Fallopian tube (tissue), 1 donor: ENCODE measurements around a stretch of chr10.

GRCh38 chr10:122412327-122413108, 38.0 kb downstream of the PLEKHA1 start:
- PRO-cap, result no peak

- PRO-cap, result bidirectional peak, plus-strand start at chr10:122462637, minus-strand start at chr10:122462446
These were observed 1.1 kb downstream of the HTRA1 start for GRCh38 chr10:122462265-122462941.

- PRO-cap, result no peak
These were observed 12.9 kb downstream of the HTRA1 start for GRCh38 chr10:122474162-122474785.

DNA sequence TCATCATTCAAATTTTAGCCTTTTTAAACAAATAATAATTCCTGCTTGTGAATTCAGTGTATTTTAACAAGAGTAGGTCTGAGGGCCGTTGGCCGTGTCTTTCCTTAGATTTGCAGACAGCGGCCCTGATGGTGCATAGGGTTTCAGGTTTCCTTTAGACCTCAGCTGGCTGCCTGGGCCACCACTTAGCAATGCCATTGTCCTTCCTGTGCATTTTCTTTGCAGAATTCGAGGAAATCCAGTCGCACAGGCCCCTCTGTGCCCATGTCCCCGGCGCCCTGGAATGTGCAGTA, 14.1 kb downstream of the HTRA1 start:
- PRO-cap, result no peak

DNA sequence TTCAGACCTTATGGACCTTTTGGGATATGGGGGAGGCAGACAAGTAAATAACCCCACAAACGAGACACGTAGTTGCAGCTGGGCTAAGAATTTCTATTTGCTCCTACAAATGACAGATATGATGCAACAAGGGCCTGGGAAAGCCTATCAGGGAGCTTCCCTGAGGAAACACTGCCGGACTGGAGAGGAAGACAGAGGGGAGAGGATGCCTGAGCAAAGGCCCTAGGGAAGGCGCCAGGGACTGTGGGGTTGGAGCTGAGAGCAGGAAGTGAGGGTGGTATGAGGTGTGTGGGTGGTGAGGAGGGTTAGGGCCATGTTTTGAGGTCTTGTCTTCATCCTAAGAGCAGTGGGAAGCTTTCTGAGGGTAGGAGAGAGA, 44.3 kb downstream of the BUB3 start:
- PRO-cap, result no peak

DNA sequence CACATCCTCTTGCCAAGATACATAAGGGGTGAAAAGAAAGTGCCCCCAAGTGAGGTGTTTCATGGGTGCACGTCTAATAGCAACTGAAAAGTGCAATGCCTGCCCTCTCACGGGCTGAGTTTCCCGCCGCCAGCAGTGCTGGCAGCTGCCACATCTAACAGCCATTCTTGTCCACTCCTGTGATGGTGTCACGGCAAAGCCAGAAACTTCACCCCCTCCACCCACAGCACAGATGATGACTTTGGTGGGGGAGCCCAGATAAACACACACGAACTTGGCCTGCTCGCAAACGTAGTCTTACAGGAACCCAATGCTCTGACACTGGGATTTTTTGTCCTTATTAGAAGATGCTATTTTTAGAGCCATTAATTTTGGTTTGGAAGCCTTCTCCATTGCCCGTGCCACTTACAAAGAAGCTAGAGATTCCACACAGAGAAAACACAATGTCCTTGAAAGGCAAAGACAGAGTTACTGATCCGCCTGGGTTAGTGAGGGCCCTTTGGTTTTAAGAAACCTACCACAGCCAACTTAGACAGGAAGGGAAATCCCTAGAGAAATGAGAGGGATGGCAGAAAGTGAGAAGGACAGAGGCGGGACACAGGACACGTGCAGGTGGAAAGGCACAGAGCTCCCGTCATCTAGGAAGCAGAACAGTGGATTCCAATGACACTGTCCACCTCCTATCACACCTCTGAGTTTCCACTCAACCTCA, 26.6 kb downstream of the CPXM2 start:
- PRO-cap, result no peak

DNA sequence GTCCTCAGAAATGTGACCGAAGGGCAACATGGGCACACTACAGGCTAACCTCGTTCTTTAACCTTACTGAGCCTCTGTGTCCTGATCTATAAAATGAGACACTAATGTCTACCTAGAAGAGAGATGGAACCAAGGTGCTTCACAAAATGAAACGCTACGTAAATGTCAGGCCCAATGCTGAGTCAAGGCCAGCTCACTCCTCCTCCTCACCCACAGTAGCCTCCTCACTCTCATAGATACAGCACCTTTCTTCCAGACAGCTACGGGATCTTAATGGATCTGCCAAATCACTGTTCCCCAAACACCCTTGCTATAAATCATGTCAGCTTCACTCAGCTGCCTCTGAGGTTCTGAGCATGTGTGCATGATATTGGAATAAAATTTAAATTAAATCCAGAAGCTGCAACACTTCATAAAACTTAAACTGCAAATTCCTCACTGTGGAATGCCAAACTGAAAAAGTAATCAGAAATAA, 14.6 kb upstream of the CPXM2 start:
- PRO-cap, result no peak

DNA sequence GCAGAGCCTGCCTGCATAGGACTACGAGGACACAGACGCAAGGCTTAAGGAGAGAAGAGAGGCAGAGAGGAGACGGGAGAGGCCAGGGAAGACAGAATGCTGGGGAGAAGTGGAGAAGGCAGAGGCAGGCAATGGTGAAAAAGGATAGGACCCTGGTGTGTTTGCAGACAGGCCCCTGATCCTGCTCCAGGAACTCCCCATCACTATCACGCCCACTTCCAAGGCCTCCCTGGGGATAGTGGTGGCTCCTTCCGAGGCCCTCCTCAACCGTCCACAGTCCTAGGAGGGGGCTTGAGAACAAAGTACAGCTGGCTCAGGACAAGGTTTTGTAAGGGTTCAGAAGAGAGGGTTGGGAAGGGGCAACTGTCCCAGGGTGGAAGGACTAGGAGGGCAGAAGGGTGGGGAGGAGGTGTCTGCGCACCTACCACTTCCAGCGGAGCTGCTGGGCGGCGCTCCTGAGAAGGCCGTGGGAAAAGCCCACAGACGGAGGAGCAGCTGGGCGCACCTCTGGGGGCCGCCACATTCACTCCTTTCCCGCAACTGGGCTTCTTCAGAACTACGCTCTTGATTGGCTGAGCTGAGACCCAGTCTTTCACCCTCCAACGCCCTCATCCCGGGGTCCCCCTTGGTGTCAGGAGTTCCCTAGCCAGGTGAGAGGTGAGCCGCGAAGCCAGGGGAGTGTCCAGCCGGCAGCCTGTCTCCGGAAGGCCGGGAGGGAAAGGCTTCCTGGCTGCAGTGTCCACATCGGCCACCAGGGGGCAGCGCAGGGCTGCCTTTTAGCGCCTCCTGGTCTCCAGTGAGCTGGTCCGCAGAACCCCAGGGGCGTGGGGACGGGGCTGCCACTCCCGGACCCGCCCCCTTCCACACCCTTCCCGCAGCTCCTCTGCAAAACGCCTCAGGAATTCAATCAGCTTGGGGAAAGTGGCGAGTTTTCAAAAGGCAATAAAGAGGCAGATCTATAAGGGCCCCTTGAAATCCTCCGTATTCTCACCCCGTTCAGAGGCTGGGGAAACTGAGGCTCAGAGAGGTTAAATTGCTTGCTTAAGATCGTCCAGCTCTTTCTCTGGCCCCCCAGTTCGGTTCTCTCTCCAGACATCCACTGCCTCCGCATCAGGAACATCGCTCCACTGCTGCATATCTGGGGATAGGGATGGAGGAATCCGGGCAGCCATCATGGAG, 99.0 kb downstream of the CHST15 start:
- PRO-cap, result no peak

DNA sequence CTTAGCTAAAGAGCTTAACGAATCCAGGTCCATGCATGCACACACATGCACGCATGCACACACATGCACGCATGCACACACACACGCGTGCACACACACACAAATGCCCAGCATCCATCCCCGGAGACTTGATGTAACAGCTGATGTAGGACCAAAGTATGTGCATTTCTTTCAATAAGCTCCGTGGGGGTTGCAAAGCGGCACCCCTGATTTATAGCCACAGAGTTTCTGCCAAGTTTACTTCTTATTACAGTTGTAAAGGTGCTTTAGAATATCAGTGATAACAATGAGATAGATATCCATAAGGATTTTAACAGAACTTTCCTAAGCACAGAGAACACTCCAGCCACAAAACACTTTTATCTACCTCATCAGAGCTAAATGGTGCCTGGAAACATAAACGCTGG, 12.1 kb downstream of the CHST15 start:
- PRO-cap, result unidirectional peak, plus-strand start at position 174 of the sequence

DNA sequence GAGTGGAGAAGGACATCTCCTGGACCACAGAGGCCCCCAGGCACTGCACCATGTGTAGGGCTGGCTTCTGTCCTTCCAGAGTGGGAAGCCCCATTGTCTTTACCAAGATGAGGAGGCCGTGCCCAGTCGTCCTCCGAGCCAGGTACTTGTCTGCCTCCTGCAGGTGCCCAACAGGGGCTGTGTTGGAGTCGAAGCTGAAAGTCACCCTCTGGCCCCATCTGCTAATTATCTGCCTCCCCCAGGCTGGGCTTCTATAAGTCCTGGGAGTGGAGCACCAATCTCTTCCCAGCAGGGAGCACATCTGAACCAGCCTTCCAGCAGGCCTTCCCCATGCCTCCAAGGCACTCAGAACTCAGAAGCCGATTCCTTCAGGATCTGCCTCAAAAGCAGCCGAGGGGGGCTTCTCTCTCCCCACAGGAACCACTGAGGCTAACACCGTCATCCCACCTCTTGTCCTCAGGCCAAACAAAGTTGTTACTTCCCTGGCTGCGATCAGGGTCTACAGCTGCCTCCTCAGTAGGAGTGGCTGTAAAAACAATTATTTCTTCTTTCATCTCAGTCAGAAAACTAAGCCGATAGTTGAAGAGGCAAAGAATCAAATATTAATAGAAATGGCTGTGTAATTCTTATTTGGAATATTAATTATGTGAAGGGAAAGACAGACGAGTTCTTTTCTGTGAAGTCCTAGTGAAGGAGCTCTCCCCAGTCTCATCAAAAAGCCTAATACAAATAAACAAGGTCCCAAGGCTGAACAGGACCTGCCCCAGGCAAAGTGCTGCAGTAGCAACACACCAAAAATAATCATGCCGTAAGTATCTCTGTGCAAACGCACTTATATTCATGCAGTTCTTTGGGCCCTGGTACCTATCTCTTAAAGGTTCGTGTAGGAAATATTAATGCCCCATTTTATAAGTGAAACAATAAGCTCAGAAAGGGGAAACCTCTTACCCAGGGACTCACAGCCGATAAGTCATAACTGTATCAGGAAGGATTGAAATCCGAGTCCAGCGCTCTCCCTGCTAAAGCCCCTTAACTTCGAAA, 11.9 kb upstream of the CHST15 start:
- PRO-cap, result no peak

DNA sequence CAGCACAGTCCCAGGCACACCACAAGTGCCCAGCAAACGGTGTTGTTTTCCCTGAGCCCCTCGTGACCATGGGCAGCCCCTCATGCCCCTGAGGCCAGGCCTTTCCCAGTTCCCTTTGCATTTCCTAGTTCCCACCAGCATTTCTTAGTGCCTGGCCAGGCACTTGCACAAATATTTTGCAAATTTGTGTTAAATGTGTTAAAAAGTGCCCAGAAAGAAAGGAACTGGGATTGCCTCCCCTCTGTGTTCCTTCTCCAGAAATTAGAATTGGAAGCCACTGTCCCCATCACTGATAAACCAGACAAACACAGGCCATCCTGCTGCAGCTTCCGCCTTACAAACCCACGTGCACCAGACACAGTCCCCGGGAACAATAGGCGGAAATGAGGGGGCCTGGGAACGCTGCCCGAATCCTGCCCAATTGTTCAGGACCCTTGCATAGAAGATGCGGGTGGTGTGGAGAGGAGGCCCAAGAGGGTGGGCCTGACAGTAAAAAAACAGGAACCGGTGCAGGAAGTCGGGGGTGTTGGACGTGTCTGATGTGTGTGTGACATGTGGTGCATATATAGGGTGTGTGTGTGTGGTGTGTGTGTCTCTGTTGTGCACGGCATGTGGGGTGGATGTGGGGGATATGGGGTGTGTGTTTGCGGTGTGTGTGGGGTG, 26.4 kb upstream of the CHST15 start:
- PRO-cap, result no peak

GRCh38 chr10:124151960-124152525, 58.6 kb upstream of the CHST15 start:
- PRO-cap, result no peak

DNA sequence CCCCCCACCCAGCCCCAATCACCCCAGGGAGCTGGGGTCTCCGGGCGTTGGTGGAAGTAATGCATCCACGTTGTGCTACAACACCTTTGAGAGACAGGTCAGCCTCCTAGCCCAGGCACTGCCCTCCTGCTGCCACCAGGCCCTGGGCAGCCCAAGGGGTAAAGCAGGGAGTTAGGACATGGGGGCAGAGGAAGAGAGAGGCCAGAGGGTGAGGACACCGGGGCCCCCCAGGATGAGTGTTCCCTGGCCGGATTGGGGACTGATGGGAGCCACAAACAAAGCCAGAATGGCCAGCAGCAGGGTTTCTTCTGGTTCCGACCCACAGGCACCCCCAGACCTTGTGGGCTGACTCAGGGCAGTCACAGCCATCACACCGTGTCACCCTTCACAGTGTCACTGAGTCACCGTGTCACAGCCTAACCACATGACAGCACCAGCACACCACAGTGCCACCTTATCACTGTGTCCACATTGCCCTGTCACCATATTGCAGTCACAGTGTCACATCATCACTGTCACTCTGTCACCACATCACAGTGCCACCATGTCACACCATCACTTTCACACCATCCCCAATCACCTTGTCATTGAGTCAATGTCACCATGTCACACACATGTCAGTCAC, 77.1 kb downstream of the OAT start:
- PRO-cap, result no peak

- PRO-cap, result no peak
These were observed 39.8 kb downstream of the OAT start for GRCh38 chr10:124378822-124379411.

- PRO-cap, result no peak
These were observed 32.4 kb downstream of the LHPP start for GRCh38 chr10:124493960-124494574.

GRCh38 chr10:124544342-124545139, 82.9 kb downstream of the LHPP start:
- PRO-cap, result no peak

GRCh38 chr10:124606854-124607562, 137.2 kb downstream of the FAM53B start:
- PRO-cap, result no peak

- PRO-cap, result no peak
These were observed 107.4 kb downstream of the FAM53B start for GRCh38 chr10:124636779-124637243.

- PRO-cap, result no peak
These were observed 96.3 kb downstream of the FAM53B start for GRCh38 chr10:124647742-124648472.

GRCh38 chr10:124651703-124652646, 92.2 kb downstream of the FAM53B start:
- PRO-cap, result no peak